ENCODE measurements around a stretch of chr13.

DNA sequence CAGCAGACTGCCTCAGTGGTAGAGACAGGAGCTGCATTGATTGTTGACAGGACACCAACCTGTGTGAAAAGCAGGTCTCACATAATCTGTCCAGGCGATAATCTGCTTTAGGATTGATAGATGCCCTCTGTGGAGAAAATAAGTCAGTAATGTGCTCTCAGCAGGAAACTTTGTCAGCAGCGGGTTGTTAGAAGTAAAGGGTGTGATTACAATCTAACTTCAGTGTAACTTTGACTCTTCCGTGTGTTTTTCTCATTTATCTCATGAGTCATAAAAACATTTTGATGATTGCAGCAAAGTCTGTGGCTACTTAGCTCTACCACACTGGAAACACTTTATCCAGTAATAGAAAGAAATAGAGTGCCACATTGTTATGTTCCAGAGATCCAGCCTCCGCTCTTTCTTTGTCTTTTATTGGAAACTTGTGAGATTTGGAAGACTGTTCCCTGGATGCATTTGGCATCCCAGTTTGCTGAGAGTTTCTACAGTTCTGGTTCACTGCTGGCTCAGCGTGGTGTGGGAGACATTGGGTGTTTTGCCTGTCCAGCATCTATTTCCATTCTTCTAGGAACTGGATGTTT lies 121.3 kb downstream of the AKAP11 start:
- PRO-cap = no peak

DNA sequence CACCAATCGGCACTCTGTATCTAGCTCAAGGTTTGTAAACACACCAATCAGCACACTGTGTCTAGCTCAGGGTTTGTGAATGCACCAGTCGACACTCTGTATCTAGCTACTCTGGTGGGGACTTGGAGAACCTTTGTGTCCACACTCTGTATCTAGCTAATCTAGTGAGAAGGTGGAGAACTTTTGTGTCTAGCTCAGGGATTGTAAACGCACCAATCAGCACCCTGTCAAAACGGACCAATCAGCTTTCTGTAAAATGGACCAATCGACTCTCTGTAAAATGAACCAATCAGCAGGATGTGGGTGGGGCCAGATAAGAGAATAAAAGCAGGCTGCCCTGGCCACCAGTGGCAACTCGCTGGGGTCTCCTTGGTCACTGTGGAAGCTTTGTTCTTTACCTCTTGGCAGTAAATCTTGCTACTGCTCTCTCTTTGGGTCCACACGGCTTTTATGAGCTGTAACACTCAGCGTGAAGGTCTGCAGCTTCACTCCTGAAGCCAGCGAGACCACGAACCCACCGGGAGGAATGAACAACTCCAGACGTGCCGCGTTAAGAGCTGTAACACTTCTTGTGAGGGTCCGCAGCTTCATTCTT lies 13.6 kb upstream of the TNFSF11 start:
- PRO-cap = no peak

- PRO-cap = no peak
Observed at GRCh38 chr13:43036827-43037438, 13.5 kb downstream of the DNAJC15 start.

DNA sequence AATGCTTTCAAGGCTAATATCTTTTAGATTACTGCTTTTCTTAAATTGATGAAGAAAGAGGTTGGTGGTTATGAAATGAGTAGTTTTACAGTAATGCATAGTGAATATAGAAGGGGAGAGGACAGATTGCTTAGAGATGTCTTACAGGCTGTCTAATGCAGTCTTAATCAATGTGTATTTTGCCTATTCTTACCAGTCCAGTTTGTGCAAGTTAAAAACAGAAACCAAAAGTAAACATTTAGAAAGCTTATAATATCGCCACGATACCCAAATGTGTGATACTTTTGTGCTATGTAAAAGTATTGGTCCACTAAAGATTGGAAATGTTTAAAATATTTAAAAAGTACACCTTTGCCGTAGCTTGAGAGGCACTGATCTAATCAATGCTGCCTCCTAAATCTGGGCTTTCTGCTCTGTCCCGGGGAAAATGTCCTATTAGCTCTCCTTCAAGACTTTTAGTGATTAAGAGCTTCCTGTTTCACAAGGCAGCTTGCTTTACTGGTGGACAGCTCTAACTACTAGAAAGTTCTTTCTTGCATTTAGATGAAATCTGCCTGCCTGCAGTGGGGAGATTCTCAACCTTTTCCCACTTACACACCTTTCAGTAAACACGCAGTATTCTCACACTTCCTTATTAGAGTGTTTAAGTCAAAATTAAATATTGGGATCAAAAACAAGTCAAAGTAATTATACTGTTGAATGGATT lies 64.7 kb downstream of the DNAJC15 start:
- PRO-cap = no peak

DNA sequence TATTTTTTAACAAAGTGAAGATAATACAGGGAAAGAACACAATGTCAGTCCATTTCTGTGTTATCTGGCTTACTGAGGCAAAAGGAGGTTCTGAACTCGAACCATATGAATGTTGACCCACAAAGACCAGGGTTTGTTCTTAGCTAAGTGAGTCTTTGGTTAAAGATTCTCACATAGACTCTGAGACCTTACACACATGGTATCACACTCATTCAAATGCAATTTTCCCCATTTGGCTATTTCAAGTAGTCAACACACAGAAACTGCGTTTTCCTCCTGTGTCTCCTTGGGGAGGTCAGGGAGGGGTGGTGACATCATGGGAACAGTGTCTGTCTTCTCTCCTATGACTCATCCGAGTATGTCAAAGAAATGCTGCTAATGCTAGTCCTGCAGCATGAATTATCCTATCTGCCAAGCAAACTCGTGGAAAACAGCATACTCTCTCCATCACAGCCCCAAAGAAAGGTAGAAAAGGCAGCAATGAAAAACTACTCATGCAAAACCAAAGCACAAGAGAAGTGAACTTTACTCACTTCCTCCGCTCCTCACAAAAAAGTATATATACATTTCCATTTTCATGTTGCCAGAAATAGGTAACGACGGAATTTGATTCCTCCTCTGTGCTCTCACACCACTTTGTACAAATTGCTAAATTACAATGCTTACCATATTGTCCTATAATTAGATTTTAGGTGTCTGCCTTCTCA lies 100.2 kb downstream of the ENOX1 start:
- PRO-cap = no peak

DNA sequence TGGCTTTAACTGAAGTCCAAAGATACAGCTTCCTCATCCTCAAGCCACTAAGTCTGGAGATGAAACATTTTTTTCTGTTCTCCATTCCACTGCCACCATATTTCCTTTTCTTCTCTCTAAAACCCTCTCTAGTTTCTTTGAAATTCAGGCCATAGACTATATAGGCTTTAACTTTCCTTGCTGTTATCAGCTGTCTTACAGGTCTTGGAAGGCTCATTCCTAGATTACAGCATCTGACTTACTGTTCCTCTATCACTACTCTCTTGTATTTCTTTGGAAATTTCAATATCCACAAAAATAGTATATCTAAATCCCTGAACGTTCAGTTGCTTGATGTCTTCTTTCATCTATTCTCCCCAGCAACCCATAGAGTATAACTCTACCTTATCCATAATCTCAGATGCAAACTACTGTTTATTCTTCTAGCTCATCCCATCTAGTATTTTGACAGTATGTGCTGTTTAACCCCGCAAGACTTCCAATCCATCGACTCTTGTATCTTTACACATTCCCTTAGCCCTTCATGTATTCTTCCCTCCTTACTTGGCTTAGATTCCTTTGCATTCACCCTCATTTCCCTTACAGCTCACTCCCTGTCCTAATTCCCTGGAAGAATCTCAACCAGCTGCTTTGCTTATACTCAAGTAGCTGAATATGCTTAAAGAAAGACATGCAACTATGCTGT lies 7.7 kb downstream of the CCDC122 start:
- PRO-cap = no peak

GRCh38 chr13:44103609-44104330 lies 57.3 kb downstream of the SMIM2 start:
- PRO-cap = no peak

DNA sequence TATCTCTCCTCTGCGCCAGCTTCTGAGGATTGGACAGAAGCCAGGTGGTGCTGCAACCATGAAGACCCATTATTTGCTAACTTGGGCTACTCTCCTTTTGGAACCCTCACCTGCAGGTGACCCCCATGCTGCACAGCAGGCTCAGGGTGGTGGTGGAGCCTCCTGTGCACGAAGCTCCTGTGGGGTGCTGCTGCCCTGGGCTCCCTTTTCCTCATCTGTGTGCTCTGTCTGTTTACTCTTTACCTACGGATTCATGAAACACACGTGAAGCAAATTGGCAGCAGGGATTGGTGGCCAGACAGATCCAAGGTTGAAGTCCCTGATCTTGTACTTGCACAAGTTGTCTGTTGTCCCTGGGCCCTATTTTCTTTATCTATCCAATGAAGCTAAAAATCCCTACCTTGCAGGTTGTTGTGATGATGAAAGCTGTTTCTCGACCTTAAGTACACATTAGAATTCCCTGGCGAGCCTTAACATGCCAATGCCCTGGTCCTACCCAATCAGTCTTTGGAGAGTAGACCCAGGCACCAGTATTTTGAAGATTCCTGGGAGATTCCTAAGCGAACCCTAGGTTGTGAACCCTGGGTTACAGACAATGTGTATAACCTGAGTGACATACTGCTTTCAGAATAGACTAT lies 53.4 kb downstream of the SMIM2 start:
- PRO-cap = no peak

- PRO-cap = no peak
Observed at GRCh38 chr13:44108206-44109125, 52.6 kb downstream of the SMIM2 start.

- PRO-cap = no peak
Observed at GRCh38 chr13:44157973-44158837, 2.9 kb downstream of the SMIM2 start.

DNA sequence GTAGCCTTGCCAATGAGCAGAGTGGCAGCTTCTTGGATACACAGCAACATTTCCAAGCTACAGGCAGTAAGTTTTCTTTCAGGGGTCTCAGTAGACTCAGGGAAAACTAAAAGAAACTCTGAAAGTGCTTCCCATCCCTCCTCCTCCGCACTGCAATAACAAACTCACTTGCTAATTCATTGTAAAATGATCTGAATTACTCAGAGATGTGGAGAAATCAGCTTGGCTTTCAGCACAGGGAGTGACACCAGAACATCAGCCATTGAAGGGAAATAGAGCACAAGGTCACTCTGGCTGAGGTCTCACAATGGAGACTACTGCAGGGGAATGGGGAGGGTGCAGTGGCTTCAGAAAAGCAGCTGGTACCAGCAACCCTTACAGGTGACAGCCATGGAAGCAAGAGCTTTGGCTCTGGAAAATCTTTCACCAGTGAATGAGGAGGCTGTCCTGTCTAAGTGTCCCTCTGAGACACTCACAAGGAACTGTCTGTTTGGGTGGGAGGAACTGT lies 75.3 kb upstream of the SMIM2 start:
- PRO-cap = no peak

GRCh38 chr13:44309705-44310355 lies 63.8 kb upstream of the SERP2 start:
- PRO-cap = no peak

DNA sequence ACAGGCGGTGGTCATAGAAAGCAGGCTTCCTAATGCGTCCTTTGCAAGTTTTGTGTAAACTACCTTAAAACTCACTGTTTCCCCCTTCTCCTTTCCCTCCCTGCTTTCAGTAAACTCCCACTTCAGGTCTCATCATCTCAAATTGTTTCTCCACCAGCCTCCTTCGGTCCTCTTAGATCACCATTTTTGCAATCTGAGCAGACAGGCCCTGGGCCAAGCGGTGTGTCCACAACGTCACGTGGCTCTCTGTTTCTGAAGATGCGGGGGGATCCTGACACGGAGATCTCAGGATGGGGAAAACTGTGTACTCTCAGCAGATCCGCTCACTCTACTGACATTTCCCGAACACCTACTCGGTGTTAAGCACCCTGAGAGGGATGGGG lies 38.7 kb downstream of the SERP2 start:
- PRO-cap = no peak

DNA sequence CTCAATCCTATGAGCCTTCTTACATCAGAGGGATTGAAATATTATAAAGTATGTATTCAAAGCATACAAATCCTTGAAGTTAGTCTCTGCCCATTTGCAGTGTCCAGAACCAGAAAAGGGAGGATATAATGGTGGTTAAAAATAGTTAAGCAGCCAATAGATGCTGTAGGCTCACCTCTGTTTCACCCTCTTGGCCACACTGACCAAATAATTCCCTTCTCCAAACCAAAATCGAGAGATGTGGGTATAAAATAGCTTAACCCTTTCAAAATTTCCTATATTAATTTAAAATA lies 64.1 kb downstream of the SERP2 start:
- PRO-cap = no peak

DNA sequence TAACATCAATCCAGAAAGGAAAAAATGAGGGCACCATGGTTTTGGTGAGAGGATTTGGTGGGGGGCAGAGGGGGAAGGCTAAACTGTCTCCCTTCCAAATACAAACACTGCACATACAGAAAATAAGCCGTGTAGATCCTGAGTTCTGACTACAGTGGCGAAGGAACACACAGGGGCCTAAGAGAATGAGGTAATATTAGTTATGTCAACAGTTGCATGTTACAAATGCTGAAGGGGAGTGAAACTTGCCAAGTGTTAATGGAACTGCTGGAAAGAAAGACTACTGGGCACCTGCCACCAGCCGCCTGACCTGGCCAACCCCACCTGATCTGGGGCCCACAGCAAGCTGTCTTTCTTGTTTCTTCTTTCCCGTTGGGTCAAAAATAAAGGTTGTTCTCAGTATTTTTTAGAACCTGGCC lies 183.8 kb upstream of the TSC22D1 start:
- PRO-cap = no peak

DNA sequence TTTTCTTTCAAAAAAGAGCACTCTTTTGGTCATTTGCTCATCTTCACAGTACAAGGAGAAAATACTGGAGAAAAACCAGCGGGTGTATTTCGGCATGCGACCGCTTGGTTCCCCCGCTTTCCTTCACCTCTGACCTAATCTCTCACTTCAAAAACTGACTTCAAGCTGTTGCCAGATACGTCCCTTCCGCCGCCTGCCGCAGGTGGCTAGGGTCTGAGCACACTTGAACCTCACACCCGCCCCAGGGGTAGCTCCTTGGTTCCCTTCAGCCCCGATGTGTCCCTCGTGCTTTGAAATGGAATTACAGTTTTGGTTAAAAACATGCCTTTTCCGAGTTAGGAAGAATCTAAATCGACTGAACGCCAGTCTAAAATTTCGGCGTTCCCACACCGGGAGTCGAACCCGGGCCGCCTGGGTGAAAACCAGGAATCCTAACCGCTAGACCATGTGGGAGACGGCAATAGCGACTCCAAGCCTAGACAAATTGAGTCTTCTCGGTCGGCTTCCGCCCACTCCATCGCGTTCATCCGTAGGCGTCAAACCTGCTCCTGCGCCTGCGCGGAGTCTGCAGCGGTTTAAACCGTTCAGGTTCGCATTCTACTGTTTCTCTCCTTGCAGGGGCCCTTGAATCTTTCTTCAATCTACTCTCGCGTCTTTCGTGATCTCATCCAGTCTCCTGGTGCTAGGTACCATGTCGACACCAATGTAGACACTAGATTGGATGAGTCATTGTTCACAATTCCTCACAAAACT lies 71.5 kb downstream of the NUFIP1 start:
- PRO-cap = unidirectional peak, minus-strand start at position 131 of the sequence; bidirectional peak, plus-strand start outside the sequence, minus-strand start at position 414 of the sequence

DNA sequence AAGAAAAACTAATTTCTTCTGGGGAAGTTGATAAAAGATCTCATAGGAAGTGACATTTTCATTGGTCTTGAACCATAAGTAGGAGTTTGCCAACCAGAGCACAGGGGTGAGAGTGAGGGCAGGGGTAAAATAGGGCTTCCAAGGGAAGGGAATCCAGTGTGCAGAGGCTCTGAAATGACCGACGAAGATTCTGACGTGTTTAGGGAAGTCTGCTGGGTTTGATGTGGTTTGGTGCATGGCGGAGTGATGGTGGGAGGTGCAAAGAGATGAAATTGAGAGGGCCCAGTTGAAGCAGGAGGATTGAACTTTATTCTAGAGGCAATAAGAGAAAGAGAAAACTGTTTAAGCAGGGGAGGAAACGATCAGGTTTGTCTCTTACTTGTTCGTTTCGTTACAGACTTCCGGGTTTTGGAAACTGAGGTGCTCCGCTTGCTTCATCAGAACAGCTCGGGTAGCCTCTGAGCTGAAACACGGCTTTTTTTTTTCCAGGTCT lies 659 bp upstream of the GTF2F2 start:
- PRO-cap = no peak

- PRO-cap = no peak
Observed at GRCh38 chr13:45242934-45243551, 42.2 kb upstream of the KCTD4 start.

GRCh38 chr13:45325530-45326215 lies 15.3 kb downstream of the TPT1 start:
- PRO-cap = no peak

DNA sequence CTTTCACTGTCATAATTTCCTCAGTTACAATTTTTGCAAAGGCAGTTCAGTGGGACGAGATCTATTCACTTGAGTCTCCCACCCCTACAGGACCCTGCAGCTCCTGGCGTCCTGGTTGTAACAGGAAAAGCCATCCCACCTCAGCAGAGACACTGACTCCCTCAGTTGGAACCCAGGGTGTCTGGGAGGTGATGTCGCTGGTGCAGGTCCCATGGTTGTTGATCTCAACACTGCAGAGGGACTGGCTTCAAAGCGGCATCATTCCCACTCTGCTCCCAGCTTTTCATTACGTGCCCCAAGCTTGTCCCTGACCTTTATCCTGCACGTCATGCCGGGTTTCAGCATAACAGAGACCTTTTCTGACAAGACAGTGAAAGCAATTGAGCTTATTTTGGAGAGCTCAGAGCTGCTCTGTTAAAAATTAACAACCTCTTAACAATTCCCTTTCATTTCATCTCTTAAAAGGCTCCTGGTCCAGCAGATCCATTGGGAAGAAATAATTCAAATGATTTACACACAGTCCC lies 17.6 kb upstream of the COG3 start:
- PRO-cap = no peak